ENCODE measurements around a stretch of chr9.

DNA sequence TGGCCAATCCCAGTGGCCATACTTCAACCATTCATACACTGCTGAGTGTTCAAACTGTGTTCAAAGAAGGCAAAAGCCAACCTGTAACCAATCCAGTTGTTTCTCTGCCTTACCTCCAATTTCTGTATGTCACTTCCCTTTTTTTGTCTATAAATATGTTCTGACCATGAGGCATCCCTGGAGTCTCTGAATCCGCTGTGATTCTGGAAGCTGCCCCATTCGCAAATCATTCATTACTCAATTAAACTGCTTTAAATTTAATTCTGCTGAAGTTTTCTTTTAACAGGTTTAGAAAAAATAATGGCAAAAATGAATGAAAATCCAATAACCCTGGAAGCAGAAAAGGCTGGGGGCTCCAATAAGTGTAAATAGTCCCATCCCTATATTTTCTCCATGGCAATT lies 1.1 kb upstream of the SYK start:
- PRO-cap: no peak
- RRBS, 2 experiments: no CpG with 5 or more reads among the region's 2 CpGs

GRCh38 chr9:90919478-90920363 lies 118.1 kb downstream of the SYK start:
- PRO-cap: no peak
- RRBS, 2 experiments: no CpG with 5 or more reads among the region's 23 CpGs

GRCh38 chr9:91101666-91102479 lies 259.8 kb downstream of the AUH start:
- PRO-cap: no peak
- RRBS, 2 experiments: 83 to 93% methylated on average over 2 of the region's 8 CpGs

- PRO-cap: no peak
- RRBS, 2 experiments: no CpG with 5 or more reads among the region's 11 CpGs
Measured at GRCh38 chr9:91118868-91119564, 242.7 kb downstream of the AUH start.

GRCh38 chr9:91186917-91187258 lies 174.8 kb downstream of the AUH start:
- PRO-cap: no peak
- RRBS, 2 experiments: no CpG with 5 or more reads among the region's 1 CpG

GRCh38 chr9:91193309-91194014 lies 168.3 kb downstream of the AUH start:
- PRO-cap: bidirectional peak, plus-strand start at chr9:91193381, minus-strand start at chr9:91193175; bidirectional peak, plus-strand start at chr9:91193808, minus-strand start at chr9:91193803
- RRBS, 2 experiments: 1 to 3% methylated on average over 15 to 18 of the region's 56 CpGs

GRCh38 chr9:91197651-91198156 lies 164.0 kb downstream of the AUH start:
- PRO-cap: no peak
- RRBS, 2 experiments: no CpG with 5 or more reads among the region's 9 CpGs

- PRO-cap: no peak
- RRBS, 2 experiments: no CpG with 5 or more reads among the region's 10 CpGs
Measured at GRCh38 chr9:91246703-91247845, 114.6 kb downstream of the AUH start.

- PRO-cap: no peak
- RRBS, 2 experiments: no CpG with 5 or more reads among the region's 3 CpGs
Measured at GRCh38 chr9:91395775-91396189, 27.9 kb downstream of the NFIL3 start.

DNA sequence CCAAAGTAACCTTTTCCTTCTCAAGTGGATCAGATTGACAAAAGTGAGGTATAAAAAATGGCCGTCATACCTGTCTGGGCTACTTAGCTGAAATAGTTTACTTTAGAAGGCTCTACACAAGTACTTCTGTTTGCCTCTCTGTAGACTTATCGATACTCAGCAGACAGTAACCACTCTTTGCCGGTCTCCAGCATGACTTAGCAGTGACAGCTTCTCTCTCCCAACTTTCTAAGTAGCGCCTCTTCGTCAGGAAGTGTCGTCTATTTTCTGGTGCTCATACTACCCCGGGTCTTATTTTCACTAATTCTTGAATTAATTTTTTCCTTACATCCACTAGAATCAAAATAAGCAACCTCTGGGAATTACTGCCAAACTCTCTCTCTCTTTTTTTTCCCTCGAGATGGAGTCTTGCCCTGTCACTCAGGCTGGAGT lies 19.7 kb downstream of the NFIL3 start:
- PRO-cap: no peak
- RRBS, 2 experiments: 90 to 93% methylated on average over 2 to 3 of the region's 8 CpGs

DNA sequence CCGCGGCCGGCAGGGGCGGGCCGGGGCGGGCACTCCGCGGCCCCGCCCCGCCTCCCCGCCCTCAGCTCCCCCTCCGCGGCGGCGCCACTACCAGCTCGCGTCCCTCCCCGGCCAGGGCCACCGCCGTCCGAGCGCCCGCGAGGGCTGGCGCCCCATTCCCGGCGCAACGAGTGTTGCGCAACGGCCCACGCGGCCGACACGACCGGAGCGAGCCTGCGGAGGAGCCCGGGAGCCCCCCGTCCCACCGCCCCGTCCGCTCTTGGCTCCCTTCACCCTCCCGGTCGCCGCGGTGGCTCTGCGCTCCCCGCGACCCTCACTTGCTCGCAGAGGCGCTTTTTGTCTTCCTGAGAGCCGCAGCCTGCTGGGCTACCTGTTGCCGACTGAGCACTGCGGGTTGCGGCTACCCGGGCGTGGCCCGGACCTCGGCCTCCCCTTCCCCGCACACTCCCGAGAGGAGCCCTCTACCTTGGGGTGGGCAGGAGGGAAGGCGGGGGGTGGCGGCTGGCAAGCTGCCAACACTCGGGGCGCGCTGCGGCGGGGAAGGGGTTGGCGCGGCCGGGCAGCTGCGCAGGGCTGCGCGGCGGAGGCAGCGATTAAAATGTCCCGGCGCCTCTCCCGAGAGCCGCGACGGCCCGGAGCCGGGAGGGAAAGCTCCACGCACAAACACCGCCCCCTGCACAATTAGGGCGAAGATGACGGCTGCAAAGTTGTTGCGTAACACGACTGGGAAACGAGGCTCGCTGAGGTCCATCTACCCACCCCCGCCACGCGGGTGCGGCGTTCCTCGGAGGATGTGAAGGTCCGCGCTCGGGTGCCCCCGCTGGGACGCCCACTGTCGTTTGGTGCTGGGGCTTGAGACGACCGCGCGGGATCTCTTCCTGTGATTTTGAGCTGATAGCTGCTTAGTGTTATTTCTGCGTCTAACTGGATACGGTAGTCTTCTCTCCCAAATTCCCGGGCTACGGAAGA lies 596 bp upstream of the NFIL3 start:
- PRO-cap: bidirectional peak, plus-strand start at position 90 of the sequence, minus-strand start outside the sequence; bidirectional peak, plus-strand start at position 832 of the sequence, minus-strand start at position 683 of the sequence
- RRBS, 2 experiments: 1 to 2% methylated on average over 43 of the region's 112 CpGs

DNA sequence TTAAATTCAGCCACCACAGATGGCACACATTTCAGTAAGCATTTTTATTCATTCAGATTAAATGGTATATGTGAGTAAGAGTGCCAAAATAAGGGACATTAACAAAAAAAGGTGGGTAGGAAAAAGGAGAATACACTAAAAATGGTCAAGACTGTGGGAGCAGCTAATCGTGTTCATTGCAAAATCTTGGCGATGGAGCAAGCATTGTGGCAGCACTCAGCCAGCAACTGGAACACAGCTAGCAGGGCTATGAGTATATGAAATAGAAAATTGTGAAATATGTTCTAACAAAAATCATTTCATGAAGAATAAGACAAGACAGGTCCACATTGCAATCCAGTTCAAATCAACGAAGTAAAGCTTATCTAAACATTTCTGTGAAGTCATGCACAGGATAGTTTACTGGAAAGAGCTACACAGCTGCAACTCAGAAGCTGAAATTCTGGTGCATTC lies 5.2 kb upstream of the NFIL3 start:
- PRO-cap: no peak
- RRBS, 2 experiments: no CpG with 5 or more reads among the region's 3 CpGs

DNA sequence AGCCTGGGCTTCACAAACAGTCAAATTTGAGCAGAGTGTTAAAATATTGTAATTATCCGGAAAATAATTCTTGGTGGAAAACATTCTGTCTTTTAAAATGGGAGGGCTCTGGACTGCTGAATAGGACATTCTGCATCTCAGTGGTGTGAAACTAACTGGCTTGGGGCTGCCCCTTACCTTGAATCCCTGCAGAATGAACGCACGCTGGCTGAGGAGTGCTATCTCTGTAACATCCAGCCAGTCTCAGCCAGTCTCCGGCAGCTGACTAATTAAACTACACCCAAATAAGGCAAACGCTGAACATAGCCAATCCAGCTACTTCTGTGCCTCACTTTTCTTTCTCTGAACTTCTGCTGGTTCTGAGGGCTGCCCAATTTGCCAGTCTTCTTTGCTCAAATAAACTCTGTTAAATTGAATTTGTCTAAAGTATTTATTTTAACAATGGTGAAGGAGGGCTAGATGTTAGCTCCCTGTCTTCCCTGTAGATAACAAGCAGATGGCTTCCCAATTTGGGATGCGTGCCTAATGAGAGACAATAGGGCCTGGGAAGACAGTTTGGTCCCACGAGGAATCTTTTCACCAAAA lies 153.9 kb upstream of the NFIL3 start:
- PRO-cap: no peak
- RRBS, 2 experiments: no CpG with 5 or more reads among the region's 7 CpGs

DNA sequence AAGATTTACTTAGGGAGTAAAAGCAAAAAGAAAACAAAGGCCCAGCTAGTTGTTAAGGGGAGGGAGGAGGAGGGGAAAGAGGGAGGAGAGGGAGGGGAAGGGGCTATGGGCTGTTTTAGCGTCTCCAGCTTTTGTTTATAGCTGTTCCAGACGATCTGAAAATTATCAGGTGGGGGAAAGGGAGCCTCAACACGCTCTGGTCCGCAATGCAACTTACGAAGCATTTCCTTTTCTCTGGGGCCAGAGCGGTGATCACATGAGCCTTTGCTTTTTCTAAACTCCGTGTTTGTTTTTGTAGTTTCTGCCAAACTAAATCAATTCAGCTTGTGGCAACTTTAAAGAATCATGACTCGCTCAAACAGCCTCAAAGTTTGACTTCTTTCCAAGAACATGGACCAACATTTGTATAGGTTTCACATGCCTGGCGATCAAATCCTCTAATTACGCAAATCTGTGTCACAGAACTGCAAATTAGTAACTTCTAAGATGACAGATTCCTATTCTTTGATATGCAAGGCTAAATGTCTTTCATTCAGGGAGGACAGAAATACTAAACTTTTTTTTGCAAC lies 132.2 kb downstream of the ROR2 start:
- PRO-cap: bidirectional peak, plus-strand start at position 227 of the sequence, minus-strand start outside the sequence
- RRBS, 2 experiments: no CpG with 5 or more reads among the region's 10 CpGs

GRCh38 chr9:92077054-92077811 lies 38.0 kb downstream of the SPTLC1 start:
- PRO-cap: no peak
- RRBS, 2 experiments: no CpG with 5 or more reads among the region's 16 CpGs

DNA sequence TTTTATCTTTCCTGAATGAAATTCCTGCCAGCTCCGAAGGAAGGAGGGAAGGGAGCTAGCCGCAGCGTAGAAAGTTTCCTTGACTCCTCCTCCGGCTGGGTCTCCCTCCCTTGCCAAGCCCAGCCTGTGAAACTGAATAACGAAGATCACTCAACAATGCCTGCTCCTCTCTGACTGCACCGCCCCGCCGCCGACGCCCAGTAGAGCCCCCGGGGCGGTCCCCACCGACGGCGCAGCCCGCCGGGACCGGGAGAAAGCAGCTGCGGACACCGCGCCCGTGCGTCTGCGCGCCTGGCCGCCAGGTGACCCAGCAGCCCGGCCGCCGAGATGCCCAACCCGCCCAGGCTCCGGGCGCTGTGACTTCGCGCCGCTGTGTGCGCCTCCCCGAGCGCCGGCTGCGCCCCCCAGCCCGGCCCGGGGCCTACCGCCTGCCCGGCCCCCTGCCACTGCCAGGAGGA lies 25.9 kb upstream of the SPTLC1 start:
- PRO-cap: no peak
- RRBS, 2 experiments: 11 to 86% methylated on average over 19 of the region's 44 CpGs

DNA sequence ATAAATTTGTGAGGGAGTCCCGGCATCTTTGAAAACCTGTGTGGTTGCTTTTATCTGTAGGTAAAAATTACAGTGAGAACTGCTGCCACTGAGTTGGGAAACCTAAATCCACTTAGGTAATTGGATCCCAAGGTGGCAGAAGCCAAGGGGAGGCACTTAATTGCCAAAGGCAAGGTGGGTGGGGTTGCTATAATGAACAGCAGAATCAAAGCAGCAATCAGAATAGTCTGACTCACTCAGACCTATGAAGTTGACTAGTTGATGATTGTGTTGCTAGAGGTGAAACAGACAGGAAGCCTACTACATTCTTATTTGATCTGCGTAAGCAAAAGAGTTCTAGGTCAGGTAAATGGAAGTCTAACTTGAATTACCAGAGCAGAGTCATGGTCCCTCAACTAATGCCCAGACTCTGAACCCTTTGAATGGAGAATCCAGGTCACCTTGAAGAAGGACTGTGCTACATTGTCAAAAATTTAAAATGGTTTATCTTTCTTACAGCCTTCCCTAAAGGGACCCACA lies 17.3 kb upstream of the BICD2 start:
- PRO-cap: no peak
- RRBS, 2 experiments: no CpG with 5 or more reads among the region's 2 CpGs

DNA sequence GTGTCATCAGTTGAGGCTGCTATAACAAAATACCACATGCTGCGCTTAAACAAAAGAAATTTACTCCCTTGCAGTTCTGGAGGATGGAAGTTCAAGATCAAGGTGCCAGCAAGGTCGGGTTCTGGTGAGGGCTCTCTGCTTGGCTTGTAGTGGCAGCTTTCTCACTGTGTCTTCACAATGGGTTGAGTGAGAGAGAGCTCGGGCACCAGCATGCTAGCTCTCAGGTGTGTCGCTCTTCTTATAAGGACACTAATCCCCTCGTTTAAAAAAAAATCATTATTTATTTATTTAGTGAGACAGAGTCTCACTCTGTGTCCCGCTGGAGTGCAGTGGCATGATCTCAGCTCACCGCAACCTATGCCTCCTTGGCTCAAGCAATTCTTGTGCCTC lies 25.1 kb upstream of the BICD2 start:
- PRO-cap: no peak
- RRBS, 2 experiments: no CpG with 5 or more reads among the region's 7 CpGs

DNA sequence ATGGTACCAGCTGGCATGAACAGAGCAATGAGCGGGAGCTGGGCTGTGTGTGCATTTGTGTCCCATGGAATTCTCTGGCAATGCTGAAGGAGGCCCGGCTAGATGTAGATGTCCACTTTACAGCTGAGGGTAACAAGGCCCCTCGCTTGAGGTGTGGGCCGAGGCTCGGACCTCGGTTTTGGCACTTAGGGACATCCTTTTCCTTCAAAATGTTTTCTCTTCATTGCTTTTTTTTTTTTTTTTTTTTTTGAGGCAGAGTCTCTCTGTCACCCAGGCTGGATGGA lies 1.5 kb upstream of the FGD3 start:
- PRO-cap: no peak
- RRBS, 2 experiments: no CpG with 5 or more reads among the region's 6 CpGs

DNA sequence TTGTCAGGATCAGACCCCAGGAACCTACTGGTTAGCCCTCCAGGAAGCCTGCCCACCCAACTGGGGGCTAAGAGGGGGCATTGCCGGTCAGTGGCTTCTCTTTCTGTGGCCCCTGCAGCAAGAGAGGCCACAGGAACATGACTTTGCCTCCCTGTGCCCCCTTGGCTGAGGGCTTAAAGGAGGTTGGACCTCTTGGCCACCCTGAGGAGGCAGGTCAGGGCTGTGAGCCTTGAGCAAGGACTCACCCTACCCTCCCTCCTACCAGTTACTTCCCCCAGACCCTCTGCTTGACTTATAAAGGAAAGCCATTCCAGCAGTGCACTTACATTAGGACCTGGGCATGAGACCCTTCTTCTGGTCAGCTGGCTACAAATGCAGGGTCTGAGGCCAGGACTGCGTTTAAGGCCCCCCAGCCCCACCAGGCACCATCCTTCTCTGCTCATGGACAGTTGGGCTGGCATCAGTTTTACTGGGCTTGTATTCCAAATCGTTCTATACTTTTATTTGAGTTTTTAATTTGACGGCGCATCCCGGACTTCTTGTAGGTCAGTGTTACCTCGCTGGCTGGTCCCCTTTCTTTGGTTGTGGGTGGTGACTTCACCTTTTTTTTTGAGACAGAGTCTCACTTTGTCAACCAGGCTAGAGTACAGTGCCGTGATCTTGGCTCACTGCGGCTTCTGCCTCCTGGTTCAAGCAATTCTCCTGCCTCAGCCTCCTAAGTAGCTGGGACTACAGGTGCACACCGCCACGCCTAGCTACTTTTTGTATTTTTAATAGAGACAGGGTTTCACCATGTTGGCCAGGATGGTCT lies 5.2 kb downstream of the SUSD3 start:
- PRO-cap: no peak
- RRBS, 2 experiments: no CpG with 5 or more reads among the region's 11 CpGs

Data from HEK293 (cell line).